ENCODE measurements around the genes GAS2L3 and NT5DC3.

DNA sequence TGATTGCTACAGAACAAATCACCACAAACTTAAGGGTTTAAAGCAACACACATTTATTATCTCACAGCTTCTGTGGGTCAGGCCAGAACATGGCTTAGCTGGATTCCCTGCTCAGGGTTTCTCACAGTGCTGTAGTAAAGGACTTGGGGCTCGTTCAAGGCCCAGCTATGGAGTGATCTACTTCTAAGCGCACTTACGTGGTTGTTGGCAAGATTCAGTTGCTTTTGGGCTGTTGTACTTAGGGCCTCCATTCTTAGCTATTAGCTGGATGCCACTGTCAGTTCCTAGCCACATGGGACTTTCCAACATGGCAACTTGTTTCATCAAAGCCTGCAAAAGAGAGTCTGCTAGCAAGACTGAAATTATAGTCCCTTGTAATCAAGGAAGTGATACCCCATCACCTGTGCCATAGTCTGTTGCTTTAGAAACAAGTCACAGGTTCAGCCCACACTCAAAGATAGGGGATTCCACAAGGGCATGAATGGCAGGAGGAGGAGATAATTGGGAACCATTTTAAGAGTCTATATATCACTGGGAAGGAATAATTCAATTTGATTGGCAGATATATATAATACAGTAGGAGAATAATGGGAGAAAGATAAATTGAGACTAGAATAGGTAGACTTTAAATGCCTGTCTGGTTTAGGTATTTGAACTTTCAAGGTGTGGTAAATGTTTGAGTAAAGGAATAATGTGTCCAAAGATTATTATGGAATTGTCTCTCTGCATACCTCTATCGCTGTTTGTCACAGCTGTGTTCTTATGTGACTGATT is 27.1 kb upstream of the SLC17A8 start:
- PRO-cap = no peak
- RAMPAGE, long total RNA = no peak

DNA sequence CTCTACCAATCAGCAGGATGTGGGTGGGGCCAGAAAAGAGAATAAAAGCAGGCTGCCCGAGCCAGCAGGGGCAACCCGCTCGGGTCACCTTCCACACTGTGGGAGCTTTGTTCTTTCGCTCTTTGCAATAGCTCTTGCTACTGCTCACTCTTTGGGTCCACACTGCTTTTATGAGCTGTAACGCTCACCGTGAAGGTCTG is 42.7 kb upstream of the NR1H4 start:
- PRO-cap = no peak
- RAMPAGE, long total RNA = no peak

- PRO-cap = no peak
- RAMPAGE, long total RNA = no peak
These were observed 10.7 kb downstream of the NR1H4 start for GRCh38 chr12:100484214-100484945.

- PRO-cap = bidirectional peak, plus-strand start at chr12:100573684, minus-strand start at chr12:100573559; bidirectional peak, plus-strand start at chr12:100574033, minus-strand start at chr12:100573889
- RAMPAGE, long total RNA = no peak
These were observed at the start of gene GAS2L3 for GRCh38 chr12:100573257-100574261. GAS2L3 (plus strand) TSS chr12:100573684.

GRCh38 chr12:101567695-101568614 is 26.8 kb upstream of the MYBPC1 start:
- PRO-cap = no peak
- RAMPAGE, long total RNA = no peak

- PRO-cap = no peak
- RAMPAGE, long total RNA = no peak
These were observed 26.0 kb upstream of the CHPT1 start for GRCh38 chr12:101671317-101671877.

GRCh38 chr12:101696549-101697236 is 747 bp upstream of the CHPT1 start:
- PRO-cap = unidirectional peak, plus-strand start at chr12:101697159
- RAMPAGE, long total RNA = no peak

- PRO-cap = no peak
- RAMPAGE, long total RNA = no peak
These were observed 34.1 kb downstream of the GNPTAB start for GRCh38 chr12:101796651-101797024.

- PRO-cap = no peak
- RAMPAGE, long total RNA = no peak
These were observed 47.9 kb downstream of the DRAM1 start for GRCh38 chr12:101925142-101925777.

- PRO-cap = unidirectional peak, plus-strand start at chr12:102313298
- RAMPAGE, long total RNA = no peak
These were observed 115.5 kb upstream of the PMCH start for GRCh38 chr12:102313092-102313590.

GRCh38 chr12:102478376-102479057 is 1.8 kb downstream of the IGF1 start:
- PRO-cap = no peak
- RAMPAGE, long total RNA = no peak

DNA sequence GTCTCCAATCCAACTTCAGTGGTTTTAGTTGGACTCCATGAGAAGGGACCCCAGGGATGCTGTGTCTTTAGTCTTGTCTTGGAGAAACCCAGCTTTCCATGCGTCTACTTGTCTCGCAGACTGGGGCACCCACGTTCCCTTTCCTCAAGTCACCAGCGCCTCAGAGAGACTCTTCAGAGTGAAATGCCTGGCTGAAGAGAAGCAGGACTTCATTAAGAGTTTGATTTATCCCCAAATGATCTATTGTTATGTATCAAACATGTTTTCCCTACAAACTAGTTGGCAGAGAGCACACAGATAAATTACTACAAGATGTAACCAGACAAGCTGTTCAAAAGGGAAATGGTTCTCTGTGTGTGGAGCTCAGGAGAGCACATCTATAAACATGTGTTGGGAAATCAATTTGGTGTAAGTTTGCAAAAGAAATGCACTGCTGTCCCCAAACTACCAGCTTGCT is 159.3 kb downstream of the PAH start:
- PRO-cap = no peak
- RAMPAGE, long total RNA = no peak

DNA sequence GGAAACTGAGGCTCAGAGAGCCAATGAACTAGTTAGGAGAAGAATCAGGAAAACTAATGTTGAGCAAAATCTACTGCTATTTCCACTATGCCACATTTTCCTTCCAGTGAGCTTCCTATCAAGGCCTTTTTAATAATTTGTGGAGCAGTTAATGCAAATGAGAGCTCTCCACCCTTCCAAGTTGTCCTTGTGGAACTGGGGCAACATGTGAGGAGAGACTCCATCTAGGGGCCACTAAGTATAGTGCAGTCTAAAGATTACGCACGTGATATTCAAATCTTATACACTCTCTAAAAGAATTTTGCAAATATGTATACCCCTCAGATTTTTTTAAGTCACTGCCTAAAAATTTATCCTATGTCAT is 100.3 kb downstream of the PAH start:
- PRO-cap = no peak
- RAMPAGE, long total RNA = no peak

DNA sequence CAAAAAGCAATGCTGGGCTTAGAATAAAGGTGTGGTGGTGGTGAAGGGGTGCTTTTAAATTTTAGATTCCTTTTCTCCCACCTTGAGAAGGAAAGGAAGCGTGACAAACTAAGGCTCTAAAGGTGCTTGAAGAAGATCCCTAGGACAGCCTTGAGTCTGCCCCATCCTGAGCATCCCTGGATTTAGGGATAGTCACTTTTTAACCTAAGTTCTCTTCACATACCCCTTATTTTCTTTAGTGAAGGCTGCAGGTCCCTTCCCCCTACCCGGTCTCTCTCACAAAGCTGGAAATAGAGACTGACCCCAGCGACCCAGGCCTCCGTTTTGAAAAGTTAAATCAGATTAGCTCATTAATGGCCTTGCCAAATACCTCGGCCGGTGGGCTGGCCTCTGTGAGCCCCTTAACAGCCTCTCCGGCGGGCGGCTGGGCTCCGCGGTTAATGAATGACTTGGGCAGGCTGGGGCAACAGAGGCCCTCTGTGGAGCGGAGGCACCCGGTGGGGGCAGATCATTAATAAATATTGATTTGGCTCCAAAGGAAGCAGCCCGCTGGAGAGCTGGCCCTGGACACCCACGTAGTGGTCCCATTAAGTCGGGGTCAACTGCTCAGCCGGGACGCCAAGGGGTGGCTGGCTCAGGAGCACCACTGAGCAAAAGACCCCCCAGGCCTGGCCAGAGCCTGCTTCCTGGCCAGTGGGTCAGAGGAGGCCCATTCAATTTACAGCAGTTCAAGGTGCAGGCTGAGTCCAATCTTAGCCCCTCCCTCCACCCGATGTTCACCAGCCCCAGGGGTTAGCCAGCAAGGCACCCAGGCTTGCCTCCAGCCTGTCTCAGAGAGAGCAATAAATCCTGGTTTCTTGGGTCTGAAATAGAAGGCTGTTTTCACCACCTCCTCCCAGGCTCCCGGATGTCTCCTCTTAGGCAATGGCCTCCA is 31.8 kb downstream of the PAH start:
- PRO-cap = no peak
- RAMPAGE, long total RNA = no peak

DNA sequence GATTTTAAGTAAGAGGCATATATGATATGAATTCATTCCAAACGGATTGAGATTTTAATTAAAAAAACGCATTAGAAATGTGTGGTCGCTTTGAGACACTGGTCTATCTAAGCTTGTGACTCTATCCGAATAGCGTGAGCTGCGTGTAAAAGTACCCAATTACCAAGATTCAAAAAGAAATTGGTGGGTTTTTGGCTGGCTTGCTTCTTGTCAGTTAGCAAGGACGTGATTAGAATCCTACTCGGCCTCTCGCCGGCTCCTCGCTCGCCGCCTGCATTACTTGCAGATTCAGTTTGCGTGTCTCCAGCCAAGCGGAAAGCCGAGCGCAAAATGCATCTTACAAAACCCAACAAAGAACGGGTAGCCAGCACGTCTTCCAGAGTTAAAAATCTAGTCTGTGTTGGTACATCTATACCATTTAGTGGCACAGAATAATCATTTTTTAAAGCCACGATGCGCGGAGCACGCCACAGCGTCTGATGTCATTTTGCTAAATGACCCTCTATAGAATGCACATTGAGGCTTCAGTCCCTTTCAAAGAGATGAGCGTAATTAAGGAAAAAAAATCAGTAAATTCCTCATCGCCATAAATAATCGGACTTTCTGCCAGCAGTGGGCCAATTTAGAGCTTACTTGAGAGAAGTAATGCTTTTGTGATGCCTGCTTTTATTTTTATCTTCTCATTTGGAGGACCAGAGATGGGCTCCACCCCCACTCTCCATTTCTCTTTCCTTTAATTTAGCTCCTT is 3.8 kb downstream of the ASCL1 start:
- PRO-cap = no peak
- RAMPAGE, long total RNA = no peak

GRCh38 chr12:103114608-103114966 is 157.1 kb downstream of the ASCL1 start:
- PRO-cap = no peak
- RAMPAGE, long total RNA = no peak

- PRO-cap = no peak
- RAMPAGE, long total RNA = no peak
These were observed 34.1 kb downstream of the NT5DC3 start for GRCh38 chr12:103806644-103807627.

DNA sequence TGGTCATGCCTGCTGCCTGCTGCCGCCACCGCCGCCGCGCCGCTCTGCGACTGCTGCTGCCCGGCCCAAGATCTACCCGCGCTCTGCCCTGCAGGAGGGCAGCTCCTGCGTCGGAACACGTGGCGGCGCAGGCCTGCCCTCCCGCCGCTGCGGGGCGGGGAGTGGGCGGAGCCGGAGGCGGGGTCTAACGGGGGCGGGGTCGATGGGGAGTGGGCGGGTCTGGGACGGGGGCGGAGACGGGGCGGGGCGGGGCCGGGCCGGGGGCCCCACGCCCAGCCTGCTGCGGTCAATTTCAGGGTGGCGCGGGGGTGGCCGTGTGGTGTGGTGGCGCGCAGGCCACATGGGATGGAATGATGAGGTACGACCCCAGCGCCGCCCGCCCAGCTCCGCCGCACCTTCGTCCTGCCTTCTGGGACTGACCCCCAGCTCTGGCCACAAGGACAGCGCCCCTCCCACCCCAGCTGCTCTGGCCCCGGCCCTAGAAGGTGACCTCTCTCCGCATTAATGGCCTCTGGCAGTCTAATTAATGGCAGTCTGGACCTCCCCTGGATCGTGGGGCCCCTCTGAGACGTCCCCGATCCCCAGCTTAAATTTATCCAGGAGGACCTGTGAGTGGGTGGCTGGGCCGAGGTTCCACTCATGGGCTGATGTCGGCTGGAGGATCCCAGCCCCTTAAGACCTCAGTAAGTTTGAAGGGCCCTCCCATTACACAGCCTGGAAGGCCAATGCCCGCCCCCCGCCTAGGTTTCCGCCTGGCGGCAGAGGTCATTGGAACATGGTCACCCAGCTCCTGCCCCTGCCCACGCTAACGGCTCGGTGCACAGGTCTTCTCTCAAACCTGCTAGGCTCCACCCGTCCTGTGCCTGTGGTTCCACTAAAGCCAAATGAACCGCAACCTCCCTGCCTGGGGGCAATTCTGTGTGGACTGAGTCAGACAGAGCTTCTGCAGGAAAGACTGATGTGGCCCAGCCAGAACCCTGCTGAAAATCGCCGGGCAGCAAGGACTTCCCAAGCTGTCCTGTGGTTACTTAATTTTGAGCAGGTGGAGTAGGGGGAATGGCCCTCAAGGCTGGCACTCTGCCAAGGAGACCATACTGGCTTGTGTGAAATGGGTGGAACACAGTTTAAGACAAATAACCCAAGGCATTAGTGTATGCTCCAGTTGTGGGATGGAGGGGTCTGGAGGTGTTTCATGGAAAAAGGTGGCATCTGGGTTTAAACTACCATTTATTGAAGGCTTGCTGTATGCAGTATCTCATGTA is at the start of gene NT5DC3:
TSS of gene NT5DC3 (minus strand) at position 85 of the 1,262 bp plus-strand sequence.
- PRO-cap = bidirectional peak, plus-strand start at position 285 of the sequence, minus-strand start at position 85 of the sequence; bidirectional peak, plus-strand start at position 501 of the sequence, minus-strand start at position 430 of the sequence; bidirectional peak, plus-strand start at position 746 of the sequence, minus-strand start at position 742 of the sequence
- RAMPAGE, long total RNA = no peak

DNA sequence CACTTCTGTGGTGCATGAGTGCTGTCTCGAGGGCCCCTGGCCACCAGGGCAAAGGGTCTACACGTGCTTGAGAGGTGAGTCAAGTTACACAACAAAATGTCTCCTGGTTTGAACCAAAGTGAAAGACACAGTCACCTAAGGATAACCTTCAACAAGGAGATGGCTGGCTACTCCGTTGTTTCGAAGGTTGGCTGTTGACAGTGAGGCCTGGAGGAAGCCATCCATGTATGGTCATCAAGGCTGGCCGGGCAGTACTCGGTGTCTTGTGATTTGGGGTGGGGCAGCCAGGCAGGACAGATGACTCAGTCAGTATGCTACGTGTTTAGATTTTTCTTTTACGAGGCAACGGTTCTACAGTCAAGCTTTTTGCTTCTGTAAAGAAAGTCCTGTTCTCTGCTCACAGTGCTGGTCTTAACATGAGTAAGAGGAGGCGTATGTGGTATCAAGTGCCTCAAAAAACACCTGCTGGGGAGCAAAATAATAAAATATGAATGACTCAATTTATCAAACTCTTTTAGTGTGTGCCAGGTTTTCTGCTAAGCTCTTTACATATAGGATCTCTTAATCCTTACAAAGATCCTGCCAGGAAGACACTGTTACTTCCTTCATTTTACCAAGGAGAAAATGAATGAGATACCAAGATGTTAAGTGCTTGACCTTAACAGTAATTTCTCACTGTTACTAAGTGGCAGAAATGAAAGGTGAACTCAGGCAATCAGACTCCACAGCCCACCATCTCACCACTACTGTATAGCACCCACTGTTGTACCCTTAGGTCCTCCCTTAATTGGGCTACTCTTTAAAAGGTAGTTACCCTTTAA is 18.2 kb upstream of the NT5DC3 start:
- PRO-cap = no peak
- RAMPAGE, long total RNA = no peak

DNA sequence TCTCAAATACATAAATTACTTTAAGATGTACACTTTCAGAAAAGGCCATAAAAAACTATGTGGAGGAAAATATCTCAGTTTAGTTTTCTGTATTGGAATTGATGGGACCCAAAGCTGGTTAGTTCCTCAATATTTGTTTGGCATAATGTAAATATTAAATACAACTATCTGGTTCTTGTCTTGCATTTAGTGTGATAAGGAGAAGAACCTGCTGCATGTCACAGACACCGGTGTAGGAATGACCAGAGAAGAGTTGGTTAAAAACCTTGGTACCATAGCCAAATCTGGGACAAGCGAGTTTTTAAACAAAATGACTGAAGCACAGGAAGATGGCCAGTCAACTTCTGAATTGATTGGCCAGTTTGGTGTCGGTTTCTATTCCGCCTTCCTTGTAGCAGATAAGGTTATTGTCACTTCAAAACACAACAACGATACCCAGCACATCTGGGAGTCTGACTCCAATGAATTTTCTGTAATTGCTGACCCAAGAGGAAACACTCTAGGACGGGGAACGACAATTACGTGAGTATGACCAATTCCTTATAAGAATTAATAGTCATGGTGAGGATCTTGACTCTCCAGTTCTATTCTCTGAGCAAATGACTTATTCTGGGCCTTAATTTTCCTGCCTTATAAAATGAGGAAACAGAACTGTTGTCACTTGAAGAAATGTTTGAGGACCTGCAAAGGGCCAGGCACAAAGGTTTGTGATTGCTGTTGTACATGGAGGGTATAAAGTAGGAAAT is 3.7 kb downstream of the HSP90B1 start:
- PRO-cap = no peak
- RAMPAGE, long total RNA = start-site peak on the plus strand centred at position 310 of the sequence, 187 bp wide, 1,027 and 56 reads in 2 replicates